ENCODE measurements around the genes PYDC2 and ATP13A3.

GRCh38 chr3:190574514-190575092 lies 60.7 kb downstream of the IL1RAP start:
- PRO-cap, result no peak

DNA sequence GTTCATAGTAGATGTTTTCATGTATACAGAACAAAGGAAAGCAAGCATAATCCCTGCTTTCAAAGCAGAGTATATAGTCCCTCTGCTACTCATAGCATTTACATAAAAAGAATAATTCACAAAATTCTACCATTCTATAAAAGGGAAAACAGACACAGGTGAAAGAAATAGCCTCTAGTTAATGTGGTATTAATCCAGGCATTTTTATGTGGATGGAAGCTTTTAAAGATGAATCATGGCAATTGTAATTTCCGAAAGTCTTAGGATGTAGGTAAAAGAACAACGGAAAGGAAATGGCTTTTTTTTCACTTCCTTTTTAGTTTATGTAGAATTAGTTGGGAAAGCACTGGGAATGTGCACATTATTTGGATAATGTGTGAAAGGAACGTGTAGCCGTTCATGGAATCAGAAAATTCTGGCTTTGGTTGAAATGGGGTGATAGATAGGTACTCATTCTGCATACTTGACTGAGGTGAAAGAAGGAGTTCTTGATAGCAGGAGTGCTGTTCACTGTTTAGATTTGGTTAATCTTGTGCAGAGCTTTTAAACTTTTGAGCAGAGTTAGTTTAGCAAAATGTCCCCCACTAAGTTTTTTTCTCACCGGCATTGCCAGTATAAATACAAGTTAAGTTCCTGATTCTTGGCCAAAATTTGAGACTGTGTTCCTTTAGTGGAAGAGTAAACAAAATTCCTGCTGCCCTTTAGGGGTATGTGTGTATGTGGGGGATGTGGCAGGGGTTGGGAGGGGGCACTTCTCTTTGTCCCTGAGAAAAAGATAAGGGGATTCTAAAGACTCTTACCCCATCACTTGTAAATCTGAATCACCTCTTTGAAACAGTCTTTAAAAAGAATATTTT lies 20.2 kb upstream of the UTS2B start:
- PRO-cap, result no peak

- PRO-cap, result no peak
Observed at GRCh38 chr3:191460723-191461305, at the start of gene PYDC2. Gene PYDC2 (plus strand): TSS chr3:191461163.

- PRO-cap, result no peak
Observed at GRCh38 chr3:192515009-192516163, 212.0 kb downstream of the FGF12 start.

GRCh38 chr3:192898765-192899328 lies 18.8 kb downstream of the MB21D2 start:
- PRO-cap, result no peak

DNA sequence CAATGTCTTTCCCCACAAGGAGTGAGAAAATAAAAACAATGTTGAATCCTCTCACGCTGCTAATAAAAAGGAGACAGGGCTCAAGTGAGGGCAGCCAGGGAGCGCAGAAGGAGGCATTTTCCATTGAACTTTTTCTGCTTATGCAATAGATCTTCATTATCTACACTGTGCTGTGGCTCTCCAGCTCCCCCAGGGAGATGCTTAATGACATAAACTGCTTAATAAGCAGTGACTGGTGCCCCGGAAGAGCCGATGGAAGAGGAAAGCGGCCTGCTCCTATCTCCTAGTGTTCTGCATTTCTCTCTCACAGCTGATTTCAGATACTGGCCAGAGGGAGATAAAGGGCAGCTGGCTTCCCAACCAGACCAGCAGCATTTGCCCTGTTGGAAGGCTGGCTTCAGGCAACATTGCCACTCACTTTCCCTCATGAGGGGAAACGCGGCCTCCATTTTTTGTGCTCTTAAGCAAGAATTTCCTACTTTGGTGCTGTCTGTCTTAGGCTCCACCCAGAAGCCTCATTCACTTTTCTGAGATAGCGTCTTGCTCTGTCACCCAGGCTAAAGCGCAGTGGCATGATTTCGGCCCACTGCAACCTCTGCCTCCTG lies 152.2 kb downstream of the OPA1 start:
- PRO-cap, result no peak

DNA sequence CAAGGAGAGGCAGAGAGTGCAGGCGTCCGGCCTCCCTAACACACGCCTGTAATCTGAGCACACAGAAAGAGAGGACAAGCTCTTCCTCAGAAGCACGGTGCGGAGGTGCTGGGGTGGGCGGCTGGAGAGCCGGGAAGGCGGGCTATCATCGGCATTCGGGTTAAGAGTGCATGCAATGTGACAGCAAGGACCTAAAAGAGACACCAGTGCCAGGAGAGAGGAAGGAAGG lies 238.1 kb upstream of the HES1 start:
- PRO-cap, result no peak

GRCh38 chr3:194003817-194004187 lies 132.1 kb upstream of the HES1 start:
- PRO-cap, result no peak

GRCh38 chr3:194035377-194035798 lies 100.6 kb upstream of the HES1 start:
- PRO-cap, result no peak

GRCh38 chr3:194101912-194102883 lies 33.8 kb upstream of the HES1 start:
- PRO-cap, result bidirectional peak, plus-strand start at chr3:194102036, minus-strand start at chr3:194102029

DNA sequence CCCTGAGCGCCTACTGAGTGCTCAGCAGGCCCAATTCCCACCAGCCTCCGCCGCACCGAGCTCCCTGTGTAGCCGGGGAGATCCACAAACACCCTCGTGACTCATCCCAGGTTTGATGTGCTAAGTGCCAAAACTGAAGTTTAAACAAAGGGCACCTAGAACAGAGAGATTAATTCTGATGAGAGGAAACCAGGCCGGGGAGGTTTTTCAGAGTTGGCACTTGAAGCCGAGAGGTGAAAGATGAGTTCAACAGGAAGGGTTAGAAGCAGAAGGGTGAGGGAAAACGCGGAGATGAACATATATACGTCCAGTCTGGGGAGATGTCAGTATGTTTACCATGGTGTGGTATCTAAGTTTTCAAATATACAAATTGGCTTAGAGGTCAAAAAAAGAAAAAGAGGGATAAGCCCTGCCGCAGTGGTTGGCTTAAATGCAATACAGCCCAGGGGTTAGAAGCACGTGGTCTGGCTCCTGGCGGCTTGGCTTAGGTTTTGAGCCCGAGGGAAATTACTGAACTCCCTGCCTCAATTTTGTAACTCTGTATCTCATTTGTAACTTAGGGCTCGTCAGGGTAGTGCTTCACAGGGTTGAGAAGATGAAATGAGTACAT lies 6.2 kb downstream of the HES1 start:
- PRO-cap, result no peak

DNA sequence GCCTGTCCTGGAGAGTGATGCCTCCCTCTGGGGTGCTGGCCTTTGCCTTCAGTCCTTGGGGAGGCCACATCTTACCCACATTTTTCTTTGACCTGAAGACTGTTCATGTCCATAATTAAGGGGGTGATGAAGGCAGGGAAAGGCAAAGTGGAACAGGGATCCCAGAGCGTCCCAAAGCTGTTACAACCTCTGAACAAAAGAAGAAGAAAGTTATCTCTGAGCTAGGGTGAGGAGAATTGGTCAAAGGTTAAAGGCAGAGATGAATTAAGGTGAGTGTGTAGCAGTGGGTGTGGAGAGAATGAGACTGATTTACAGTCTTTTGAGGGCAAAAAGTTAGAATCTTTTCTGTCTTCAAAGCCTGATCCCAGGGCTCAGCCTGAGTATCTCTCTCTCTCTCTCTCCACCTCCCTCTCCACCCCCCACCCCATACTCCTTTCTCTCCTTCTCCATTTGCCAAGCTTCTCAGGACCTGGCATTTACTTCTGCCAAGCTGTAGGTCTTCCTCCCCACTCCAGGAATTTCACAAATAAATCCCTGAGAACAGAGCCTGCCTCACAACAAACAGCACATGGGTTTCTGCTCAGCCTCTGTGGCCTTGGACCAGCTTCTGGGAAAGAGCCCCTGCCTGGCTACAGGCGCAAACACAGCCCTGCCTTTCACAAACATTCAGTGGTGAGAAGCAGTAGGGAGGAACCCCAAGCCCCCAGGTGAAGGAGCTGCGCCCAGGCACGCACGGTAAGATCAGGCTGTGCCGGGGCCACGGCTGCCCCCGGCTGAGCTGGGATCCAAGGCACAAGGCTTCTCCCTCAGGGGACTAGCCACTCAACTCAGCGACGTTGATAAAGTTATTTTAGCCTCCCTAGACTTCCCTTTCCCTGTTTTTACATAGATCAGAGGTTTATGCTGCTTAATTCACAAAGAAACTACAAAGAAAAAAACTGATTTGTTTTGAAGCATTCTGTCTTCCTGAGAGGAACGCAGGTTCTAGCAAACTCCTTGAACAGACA lies 25.1 kb downstream of the HES1 start:
- PRO-cap, result no peak

GRCh38 chr3:194169613-194169889 lies 33.6 kb downstream of the HES1 start:
- PRO-cap, result no peak

- PRO-cap, result no peak
Observed at GRCh38 chr3:194205566-194206100, 69.7 kb downstream of the HES1 start.

GRCh38 chr3:194267822-194268316 lies 83.3 kb downstream of the CPN2 start:
- PRO-cap, result no peak

GRCh38 chr3:194323459-194324853 lies 27.2 kb downstream of the CPN2 start:
- PRO-cap, result no peak

GRCh38 chr3:194476487-194477564 lies 10.0 kb downstream of the ATP13A3 start:
- PRO-cap, result no peak

DNA sequence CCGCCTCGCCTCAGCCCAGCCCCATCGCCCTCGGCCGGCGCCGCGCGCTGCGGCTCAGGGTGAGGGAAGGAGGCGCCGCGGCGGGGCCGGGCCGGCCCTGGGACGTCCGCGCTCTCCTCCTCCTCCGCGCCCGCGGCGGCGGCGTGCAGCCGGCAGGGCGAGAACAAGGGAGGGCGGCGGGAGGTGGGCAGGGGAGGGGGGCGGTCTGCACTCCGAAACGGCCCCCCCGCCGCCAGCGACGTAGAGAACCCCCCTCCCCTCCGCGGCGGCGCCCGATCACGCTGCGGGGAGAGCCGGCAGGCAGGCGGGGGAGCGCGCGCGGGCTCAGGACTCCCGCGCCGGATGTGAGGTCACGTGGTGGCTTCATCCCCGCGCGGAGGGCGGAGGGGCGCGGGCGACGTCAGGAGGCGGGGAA lies at the start of gene ATP13A3:
Gene ATP13A3 (minus strand): TSS at position 332 of the 415 bp plus-strand sequence.
- PRO-cap, result bidirectional peak, plus-strand start at position 57 of the sequence, minus-strand start at position 32 of the sequence; bidirectional peak, plus-strand start outside the sequence, minus-strand start at position 285 of the sequence

DNA sequence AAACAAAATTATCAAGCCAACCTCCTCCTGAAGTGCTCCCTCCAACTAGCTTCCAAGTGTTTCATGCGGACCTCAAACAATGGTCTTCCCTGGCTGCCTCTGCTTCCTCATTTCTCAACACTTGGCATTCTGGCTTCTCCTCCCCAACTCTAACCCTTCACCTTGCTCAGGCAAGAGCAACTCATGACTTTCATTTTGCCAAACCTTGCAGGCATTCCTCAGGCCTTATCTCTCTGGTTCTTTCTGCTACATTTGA lies 1.5 kb upstream of the ATP13A3 start:
- PRO-cap, result no peak

GRCh38 chr3:194769007-194769242 lies 83.2 kb downstream of the FAM43A start:
- PRO-cap, result bidirectional peak, plus-strand start at chr3:194769476, minus-strand start at chr3:194769132